Ascending aorta (tissue), 1 donor: Measurements from ENCODE around the genes POU2AF2, LAYN and DLAT.

DNA sequence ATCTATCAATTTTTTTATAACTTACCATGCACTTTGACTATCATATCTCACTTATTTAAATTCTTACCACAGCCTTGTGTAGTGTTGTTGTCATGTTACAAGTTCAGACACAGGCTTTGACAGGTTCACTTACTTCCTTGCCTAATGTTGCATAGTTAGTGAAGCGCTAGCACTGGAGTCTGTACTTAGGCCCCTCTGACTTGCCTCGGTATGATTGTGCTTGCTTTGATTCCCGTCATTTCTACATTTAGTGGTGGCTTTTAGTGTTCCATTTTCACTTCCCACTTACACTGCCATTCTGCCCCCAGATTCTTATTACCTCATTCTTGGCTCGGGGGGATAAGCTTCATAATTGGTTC, 68.5 kb downstream of the DDX10 start:
- PRO-cap, result no peak

DNA sequence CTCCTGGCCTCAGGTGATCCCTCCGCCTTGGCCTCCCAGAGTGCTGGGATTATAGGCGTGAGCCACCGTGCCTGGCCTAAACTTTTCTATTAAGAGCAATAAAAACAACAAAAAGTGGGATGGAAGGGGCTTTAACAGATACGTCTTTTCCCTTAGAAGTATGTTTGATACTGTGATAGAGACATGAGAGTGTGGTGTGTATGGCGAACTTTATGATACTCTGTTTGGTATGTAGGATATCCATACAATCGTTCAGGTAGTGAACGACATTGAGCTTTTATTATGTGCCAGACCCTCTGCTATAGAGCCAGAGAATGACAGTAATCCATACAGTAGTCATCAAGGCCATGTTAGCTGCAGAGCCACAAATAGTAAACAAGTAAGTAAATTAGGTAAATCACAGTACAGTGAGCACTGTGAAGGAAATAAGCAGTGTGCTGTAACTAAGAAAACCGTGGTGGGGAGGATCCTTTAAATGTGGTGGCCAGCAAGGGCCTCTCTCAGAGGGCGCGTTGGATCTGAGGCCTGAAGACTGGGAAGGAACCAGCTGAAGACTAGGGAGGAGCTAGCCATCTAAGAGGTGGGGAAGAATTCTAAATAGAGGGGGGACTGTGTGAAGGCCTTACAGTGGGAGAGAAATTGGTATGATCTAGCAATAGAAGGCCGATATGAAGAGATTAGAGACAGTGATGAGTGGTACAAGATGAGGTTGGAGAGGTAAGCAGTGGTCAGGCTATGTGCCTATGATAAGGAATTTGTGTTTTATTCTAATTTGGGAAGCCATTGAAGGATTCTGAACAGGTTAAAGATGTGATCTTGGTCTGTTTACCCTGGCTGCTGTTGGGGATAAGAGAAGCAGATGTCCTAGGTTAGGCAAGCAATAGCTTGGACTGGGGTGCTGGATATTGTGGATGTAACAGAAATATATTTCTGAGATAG, 141.6 kb downstream of the DDX10 start:
- PRO-cap, result no peak

- PRO-cap, result no peak
These were observed 221.3 kb downstream of the DDX10 start for GRCh38 chr11:108886114-108886694.

DNA sequence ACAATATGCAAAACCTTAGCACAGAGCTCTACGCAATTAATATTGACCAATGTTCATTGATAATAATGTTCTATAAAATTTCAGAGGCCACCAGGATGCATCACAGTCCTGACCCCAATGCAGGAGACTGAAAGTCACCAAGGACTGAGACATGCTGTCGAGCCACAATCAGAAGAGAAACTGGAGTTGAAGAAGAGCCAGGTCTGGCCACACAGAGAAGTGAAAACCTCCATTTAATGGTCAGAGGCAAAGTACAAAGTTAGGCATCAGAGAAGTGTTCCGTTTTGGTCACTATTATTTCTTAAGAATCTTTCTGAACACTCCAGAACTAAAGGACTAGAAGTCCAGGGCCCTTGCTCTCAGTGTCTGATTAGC, 120.8 kb upstream of the ZC3H12C start:
- PRO-cap, result no peak

DNA sequence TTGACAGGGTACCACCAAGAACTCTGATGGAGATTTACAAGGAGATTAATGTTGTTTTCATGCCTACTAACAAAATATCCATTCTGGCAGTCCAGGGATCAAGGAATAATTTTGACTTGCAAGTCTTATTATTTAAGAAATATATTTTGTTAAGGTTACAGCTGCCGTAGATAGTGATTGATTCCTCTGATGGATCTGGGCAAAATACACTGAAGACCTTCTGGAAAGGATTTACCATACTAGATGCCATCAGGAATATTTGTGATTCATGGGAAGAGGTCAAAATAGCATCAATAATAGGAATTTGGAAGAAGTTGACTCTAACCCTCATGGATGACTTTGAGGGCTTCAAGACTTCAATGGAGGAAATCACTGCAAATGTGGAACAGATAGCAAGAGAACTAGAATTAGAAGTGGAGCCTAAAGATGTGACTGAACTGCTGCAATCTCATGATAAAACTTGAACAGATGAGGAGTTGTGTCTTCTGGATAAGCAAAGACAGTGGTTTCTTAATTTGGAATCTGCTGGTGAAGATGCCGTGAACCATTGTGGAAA, 8.9 kb downstream of the ZC3H12C start:
- PRO-cap, result no peak

GRCh38 chr11:111096988-111097645, 148.4 kb upstream of the POU2AF2 start:
- PRO-cap, result no peak

DNA sequence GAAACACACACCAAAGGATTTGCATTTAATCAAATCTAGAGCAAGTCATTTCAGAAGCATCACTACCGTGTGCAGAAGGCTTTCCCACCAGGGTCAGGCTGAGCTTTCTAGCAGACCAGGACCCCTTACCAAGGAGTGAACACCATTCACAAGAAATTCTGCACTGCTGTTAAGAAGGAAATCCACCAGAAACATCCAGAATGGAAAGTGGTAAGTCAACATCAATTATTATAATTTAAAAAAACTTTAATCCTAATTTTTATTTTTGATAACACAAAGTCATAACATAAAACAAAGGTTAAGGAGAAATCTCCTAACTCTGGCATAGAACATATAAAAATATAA, at the start of gene POU2AF2:
Gene POU2AF2, plus strand, starts transcription at position 72 of the 345 bp plus-strand sequence.
- PRO-cap, result no peak

- PRO-cap, result no peak
These were observed 18.8 kb downstream of the POU2AF1 start for GRCh38 chr11:111359998-111360880.

- PRO-cap, result no peak
These were observed 18.0 kb downstream of the BTG4 start for GRCh38 chr11:111494190-111494613.

GRCh38 chr11:111539151-111540135, 1.1 kb upstream of the LAYN start:
- PRO-cap, result no peak

- PRO-cap, result bidirectional peak, plus-strand start at chr11:111540722, minus-strand start at chr11:111540579
These were observed at the start of gene LAYN for GRCh38 chr11:111540136-111541166. LAYN (plus strand) TSS chr11:111540720.

DNA sequence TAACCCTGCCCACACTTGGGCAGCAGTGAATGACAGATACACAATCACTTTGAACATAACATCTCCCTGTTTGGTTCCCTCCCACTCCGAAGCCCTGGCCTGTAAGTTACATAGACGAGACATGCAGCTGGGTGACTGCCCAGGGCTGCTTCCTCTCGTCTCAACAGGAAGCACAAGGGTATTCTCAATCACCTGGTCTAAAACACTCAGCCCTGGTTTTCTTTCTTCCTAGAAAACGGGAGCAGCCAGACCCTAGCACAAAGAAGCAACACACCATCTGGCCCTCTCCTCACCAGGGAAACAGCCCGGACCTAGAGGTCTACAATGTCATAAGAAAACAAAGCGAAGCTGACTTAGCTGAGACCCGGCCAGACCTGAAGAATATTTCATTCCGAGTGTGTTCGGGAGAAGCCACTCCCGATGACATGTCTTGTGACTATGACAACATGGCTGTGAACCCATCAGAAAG, 19.4 kb downstream of the LAYN start:
- PRO-cap, result no peak

GRCh38 chr11:111730726-111731984, 35.0 kb downstream of the PPP2R1B start:
- PRO-cap, result no peak

- PRO-cap, result bidirectional peak, plus-strand start at chr11:111738053, minus-strand start at chr11:111737948
These were observed 28.7 kb downstream of the PPP2R1B start for GRCh38 chr11:111737162-111738220.

GRCh38 chr11:111765494-111766237, 523 bp downstream of the PPP2R1B start:
- PRO-cap, result no peak

GRCh38 chr11:111774791-111775709, 8.9 kb upstream of the PPP2R1B start:
- PRO-cap, result no peak

- PRO-cap, result no peak
These were observed 47.7 kb downstream of the ALG9 start for GRCh38 chr11:111823650-111824162.

DNA sequence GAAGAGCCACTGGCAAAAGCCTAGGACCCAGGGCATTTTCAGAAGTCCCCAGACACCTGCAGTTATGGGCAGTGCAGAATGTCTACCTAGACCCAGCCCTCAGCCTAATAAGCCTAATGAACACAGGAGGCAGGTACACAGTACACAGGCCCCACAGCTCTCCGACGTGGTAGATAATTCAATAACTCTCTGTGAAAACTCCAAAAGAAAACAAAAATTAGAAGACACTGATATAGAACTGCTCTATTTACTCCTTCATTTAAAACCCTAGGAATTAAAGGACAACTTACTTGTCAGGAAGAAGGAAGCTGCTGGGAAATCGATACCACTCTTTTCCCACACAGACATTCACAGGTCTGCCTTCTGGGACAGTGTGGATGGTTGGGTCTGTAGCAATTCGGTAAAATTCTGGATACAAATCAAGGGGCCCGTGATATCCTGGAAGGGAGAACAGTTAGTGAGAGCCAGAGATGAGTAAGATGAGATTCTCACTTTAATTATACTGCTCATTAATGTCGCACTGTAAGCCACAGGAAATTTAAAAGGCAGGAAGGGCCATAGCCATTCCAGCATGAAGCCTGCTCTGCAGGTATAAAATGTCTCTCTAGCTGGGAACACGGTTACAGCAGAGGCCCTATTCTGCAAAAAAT, 34.1 kb downstream of the ALG9 start:
- PRO-cap, result no peak

DNA sequence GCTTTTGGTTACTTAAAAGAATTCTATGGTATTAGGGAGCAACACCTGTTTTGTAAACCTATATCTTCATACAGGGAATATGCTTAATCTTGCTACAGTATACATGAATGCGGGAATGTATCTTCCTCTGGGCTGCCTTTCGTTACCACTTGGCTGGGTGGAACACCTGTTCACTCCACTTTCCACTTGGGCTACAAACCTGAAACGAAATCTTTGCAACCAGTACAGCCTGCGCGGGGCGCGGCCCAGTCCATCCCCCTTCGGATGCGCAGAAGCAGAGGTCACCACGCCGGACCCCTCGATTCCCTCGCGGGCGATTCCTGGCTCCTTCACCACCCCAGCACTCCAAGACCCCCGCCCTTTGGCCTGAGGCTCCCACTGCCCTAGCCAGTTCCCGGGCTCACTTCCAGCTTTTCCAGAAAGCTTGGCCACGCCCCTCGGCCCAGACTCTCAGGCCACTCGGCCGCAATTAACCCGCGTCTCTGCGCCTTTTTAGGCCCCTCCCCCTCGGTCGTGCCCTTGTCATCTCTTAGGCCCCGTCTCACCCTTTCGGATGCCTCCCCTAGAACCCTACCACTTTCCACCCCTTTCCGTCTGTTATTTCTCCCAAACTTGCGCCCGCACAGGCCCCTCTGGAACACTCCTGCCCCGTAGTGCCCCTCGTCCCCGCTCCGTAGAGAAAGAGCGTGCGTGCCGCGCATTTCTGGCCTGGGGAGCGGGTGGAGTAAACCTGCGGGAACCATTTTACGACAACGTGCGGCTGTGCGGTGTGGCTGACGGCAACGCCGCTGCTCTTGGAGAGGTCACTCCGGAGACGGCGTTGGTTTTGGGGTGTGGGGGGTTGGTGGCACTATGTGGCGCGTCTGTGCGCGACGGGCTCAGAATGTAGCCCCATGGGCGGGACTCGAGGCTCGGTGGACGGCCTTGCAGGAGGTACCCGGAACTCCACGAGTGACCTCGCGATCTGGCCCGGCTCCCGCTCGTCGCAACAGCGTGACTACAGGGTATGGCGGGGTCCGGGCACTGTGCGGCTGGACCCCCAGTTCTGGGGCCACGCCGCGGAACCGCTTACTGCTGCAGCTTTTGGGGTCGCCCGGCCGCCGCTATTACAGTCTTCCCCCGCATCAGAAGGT, at the start of gene DLAT:
Gene DLAT, plus strand, starts transcription at position 788 of the 1,133 bp plus-strand sequence.
- PRO-cap, result bidirectional peak, plus-strand start at position 742 of the sequence, minus-strand start at position 721 of the sequence

DNA sequence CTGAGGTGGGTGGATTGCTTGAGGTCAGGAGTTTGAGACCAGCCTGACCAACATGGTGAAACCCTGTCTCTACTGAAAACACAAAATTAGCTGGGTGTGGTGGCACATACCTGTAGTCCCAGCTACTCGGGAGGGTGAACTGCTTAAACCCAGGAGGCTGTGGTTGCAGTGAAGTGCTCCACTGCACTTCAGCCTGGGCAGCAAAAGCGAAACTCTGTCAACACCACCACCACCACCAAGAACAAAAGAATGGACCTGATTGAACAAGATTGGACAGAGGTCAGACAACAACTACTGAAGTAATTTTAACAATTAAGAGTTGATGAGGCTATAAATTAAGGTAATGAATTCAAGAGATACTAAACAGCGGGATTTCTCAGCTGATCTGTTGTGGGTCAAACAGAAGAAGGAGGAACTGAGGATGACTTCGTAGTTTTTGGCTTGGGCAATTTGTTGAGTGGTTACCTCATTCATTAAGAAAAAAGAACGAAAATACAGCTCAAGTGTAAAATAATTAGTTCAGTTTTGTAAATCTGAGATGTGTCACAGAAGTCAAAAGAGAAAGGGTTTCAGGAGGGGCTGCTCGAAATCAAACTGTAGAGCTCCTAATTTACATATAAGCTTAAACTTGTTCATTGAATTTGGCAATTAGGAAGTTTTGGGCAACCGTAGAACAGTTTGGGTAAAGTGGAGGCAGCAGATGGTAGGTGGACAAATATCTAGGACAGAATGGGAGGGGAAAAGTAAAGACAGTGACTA, 4.6 kb downstream of the IL18 start:
- PRO-cap, result no peak